M059J (cell line): ENCODE measurements around a stretch of chr7.

GRCh38 chr7:1240096-1241126 lies 7.7 kb downstream of the UNCX start:
- RAMPAGE, long total RNA, result no peak

DNA sequence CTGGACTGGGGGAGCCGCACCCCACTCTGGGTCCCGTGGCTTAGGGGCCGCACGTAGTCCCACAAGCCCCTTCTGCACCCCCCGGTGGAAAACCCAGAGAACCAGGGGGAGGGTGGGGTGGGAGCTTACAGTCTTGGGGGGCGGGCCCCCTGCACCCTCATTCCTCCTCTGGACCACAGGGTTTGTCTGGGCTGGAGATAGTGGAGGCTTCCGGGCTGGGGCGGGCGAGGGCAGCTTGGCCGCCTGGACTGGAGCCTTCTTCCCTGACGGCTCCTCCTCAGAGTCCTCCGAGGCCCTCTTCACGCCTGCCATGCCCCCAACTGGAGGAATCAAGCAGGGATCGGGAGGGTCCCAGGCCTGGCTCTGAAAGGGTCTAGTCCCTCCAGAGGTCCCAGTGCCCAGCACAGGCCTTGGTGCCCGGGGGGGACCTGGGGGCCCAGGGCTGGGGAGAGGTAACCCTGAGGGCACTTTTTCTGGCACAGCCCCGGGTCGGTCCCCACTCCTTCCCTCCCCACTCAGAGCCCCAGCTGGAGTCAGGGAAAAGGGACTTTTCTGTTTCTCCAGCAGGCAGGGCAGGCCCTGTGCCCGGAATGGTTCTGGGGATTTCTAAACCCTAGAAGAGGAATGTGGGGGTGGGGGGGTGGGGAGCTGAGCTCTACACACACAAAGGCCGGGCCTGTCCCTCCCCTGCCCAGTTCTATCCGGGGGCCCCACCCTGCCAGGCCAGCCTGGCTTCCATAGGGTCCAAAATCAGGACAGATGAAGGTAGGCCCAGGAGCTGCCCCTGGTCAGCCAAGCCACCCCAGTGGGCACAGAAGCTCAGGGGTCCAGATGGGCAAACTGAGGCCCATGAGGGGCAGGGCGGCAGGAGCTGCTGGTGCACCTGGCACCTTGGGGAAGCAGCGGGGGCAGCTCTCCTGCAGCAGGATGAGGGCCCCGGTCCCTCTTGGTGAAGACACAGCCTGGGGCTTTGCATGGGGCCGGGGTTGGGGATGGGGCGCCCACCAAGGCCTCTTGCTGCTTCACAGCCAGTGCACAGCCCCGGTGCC lies 11.5 kb downstream of the MICALL2 start:
- RAMPAGE, long total RNA, result no peak

- RAMPAGE, long total RNA, result no peak
Observed at GRCh38 chr7:1455069-1456138, 3.9 kb downstream of the MICALL2 start.

DNA sequence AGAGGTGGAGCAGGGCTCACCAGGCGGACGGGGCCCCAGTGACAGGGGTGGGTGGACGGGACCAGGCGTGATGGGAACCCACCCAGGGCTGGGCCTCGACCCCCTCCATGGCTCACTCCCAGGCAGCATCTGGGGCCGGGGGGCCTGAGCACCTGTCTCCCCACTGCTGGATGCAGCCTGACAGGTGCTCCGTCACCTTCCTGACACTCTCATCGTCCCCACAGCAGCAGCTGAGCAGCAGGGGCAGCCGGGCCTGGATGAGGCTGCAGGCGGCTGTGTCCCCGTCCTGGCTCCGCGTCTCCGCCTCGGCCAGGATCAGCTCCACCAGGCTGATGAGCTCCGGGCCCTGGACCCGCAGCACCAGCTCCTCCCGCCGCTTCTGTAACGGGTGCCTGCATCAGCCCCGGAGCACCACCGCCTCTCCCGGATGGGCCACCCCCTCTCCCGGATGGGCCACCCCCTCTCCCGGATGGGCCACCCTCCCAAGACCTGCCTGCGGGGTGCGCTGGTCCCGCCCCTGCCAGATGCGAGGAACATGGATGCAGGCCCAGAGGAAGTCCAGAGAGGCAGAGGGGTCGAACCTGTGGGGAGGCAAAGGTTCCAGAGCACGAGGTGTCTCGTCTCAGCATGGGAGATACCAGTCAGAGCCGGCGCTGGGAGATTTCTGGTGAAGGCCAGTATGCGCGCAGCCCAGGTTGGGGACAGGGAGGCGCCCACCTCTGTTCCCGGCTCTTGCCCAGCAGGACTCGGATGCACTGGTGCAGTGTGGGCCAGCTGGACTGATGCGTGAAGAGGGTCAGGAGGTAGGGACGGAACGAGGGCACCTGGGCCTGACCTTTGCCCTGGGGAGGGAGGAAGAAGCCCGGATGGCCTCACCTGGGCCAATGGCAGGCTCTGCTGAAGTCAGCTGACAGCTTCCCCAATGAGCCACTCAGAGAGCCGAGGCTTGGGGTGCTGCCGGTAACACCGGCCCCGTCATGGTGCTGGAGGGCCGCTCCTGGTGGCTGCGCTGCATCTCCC lies 17.1 kb upstream of the MICALL2 start:
- RAMPAGE, long total RNA, result no peak

GRCh38 chr7:1505626-1506107 lies 1.5 kb upstream of the INTS1 start:
- RAMPAGE, long total RNA, result no peak

DNA sequence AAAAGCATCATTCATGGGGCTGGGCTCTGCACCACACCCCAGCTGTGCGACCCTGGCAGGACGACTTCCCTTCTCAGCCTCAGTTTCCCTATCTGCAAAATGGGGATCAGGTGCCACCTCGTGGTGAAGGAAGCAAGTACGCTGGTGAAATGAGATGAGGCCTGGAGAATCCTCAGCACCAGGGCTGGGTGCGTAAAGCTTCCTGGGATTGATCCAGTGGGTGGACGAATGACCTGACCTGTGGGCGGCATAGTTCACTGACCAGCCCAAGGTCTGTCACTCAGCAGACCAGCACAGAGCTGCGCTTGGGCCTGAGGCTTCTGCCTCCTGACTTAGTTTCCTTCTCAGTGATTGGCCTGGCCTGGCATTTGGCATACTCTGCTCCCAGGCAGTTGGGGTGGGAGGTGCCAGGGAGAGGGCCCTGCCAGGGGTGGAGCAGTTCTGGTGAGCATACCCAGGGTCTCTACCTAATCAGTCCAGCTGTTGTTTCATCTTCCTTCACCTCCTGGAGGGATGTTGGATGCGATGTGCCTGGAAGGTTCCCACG lies 38.1 kb downstream of the ELFN1 start:
- RAMPAGE, long total RNA, result no peak

DNA sequence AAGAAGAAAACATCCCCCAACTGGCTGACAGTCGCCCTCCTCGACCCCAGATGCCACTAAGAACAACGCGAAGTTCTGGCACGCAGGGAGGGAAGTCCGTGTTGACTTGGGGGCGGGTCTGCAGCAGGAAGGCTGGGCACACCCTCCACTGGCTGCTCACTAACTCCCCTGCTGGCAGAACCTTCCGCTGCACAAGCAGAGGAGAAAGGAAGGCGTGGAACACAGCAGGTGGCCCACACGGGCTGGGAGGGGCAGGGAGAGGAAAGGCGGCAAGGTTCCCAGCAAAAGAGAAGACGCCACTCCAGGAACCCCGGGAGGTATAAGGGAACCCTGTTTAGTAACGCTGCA lies 205.2 kb downstream of the ELFN1 start:
- RAMPAGE, long total RNA, result no peak

- RAMPAGE, long total RNA, result no peak
Observed at GRCh38 chr7:1936274-1936962, 266.3 kb downstream of the ELFN1 start.

GRCh38 chr7:2008872-2009621 lies 223.7 kb downstream of the MAD1L1 start:
- RAMPAGE, long total RNA, result no peak

DNA sequence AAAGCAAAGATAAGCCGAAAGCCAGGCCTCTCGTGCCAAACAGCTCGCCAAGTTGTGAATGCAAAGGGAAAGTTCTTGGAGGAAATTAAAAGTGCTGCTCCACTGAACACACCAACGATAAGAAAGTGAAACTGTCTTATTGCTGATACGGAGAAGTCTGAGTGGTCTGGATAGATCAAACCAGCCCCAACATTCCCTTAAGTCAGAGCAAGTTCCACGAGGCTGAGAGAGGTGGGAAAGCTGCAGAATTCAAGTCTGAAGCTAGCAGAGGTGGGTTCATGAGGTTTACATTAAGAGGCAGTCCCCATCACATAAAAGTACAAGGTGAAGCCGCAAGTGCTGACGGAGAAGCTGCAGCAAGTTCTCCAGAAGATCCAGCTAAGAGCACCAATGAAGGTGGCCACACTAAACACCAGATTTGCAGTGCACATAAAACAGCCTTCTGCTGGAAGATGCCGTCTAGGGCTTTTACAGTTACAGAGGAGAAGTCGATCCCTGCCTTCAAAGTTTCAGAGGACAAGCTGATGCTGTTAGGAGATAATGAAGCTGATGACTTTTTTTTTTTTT lies 194.7 kb downstream of the MAD1L1 start:
- RAMPAGE, long total RNA, result no peak

- RAMPAGE, long total RNA, result no peak
Observed at GRCh38 chr7:2063439-2064236, 169.1 kb downstream of the MAD1L1 start.

- RAMPAGE, long total RNA, result no peak
Observed at GRCh38 chr7:2069973-2070585, 162.7 kb downstream of the MAD1L1 start.

DNA sequence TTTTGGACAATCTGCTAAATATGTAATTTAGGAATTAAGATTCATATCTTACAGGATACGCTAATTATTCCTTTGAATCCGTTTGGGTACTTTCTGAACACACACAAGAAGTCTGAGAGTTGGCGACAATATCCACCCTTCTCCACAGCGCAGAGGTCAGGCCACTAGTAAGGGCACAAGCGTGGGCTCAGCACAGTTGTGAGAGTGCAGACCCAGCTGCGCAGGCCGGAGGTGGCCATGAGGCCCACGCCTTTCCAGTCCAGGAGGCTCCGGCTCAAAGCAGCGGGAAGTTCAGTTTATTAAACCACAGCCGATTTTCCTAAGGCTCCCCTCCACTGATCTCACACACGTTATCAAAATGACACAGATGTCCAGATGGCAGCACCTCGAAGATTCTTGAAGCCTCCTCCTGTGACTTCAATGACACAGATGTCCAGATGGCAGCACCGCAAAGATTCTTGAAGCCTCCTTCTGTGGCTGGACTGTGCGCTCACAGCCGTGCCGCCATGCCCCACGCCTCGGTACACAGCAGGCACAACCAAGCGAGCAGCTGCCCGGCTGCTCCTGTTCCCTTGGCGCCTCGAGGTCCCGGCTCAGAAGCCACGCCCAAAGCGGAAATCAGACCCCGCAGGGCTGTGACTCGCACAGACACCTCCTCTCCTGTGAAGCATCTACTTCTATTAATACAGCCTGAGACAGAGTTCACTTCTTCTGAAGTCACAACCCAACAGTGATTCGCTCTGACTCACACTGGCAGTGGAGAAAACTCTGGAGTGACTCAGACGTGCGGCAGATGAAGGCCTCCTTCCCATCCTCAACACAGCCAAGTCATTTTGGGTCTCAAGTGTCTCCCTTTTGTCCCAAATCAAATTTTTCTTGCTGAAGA lies 122.7 kb downstream of the MAD1L1 start:
- RAMPAGE, long total RNA, result no peak

- RAMPAGE, long total RNA, result no peak
Observed at GRCh38 chr7:2157462-2158242, 75.1 kb downstream of the MAD1L1 start.

DNA sequence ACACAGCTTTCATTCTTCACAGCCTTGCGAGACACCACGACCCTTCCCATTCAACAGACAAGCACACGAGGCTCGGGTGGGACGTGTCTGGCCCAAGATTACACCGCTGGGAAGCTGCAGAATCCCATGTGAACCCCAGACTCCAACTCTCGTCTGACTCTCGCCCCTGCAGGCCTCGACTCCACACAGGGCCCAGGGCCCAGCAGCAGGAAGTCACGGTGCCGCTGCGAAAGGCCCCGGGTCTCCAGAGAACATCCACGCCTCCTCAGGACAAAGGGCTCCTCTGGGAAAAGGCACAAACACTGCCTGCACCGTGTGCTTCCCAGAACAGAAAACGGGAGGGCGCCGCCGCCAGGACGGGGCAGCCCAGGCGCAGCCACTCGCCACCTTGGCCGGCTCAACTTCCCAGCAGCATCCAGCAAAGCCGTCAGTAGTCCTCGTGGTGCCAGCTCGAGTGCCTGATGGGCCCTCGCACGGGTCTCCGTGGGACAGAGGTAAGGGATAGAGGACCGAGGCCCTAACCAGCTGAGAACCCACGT lies 60.5 kb downstream of the MAD1L1 start:
- RAMPAGE, long total RNA, result no peak

- RAMPAGE, long total RNA, result no peak
Observed at GRCh38 chr7:2219204-2219813, 13.4 kb downstream of the MAD1L1 start.

DNA sequence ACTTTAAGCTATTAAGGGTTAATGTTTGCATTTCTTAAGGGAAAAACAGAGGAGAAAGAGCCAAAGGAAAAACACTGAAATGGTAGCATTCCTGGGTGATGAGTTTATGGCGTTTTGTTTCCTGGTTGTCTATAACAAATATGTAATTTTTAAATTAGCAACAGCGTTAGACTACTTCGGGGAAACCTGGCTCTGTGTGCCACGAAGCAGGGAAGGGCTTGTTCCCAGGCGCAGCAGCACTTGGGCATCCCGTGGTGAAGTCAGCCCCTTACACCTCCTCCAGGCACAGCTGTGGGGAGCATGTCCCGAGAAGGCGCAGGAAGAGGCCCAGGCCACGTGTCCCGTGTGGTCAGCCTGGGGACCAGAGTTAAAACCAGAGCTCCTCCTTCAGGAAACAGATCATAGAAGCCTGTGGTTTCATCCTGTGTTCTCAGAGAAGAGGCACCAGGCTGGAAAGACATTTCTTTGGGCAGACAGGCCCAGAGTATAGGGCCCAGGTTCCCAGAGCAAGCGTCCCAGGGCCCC lies 6.9 kb downstream of the NUDT1 start:
- RAMPAGE, long total RNA, result no peak

DNA sequence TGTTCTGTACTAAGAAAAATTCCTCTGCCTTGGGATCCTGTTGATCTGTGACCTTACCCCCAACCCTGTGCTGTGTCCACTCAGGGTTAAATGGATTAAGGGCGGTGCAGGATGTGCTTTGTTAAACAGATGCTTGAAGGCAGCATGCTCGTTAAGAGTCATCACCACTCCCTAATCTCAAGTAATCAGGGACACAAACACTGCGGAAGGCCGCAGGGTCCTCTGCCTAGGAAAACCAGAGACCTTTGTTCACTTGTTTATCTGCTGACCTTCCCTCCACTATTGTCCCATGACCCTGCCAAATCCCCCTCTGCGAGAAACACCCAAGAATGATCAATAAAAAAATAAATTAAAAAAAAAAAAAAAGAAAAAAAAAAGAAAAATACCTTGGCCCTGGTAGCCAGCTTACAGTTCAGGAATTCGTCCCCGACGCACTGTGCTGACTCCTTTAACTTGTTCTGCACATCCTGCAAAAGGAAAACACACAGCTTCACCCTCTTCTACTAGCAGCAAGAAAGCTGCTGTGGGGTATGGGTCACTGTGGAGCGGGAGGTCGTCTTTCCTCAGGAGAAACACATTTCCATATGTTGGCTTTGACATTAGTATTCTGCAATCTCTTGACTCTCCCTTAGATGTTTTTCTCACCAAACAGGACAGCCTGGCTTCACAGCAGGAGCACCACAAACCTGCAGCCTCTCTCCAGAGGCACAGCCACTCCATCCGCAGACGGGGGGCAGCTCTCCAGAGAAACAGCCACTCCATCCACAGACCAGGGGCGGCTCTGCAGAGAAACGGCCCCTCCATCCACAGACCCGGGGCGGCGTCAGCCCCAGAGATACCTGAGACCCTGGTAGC lies 27.4 kb downstream of the NUDT1 start:
- RAMPAGE, long total RNA, result no peak

- RAMPAGE, long total RNA, result no peak
Observed at GRCh38 chr7:2451122-2451770, 25.0 kb downstream of the GRIFIN start.

DNA sequence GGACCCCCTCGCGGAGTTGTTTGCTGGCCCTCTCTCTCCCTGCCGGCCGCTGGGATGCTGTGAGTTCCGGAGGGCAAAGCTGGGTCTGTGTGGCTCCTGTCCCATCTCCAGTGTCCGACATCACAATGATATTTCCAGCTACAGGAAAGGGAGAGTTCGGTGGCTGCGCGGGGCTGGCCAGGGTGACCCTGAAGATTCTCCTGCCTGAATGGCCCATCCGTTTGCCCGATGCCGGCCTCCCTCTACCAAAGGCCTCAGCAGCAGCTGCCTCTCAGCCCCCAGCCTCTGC lies 12.1 kb upstream of the LFNG start:
- RAMPAGE, long total RNA, result no peak